HTERT-HM (cell line): ENCODE data around the gene USP10.

- RRBS, result no CpG with 5 or more reads among the region's 8 CpGs
These were observed 2.3 kb downstream of the KLHL36 start for GRCh38 chr16:84650607-84651021.

DNA sequence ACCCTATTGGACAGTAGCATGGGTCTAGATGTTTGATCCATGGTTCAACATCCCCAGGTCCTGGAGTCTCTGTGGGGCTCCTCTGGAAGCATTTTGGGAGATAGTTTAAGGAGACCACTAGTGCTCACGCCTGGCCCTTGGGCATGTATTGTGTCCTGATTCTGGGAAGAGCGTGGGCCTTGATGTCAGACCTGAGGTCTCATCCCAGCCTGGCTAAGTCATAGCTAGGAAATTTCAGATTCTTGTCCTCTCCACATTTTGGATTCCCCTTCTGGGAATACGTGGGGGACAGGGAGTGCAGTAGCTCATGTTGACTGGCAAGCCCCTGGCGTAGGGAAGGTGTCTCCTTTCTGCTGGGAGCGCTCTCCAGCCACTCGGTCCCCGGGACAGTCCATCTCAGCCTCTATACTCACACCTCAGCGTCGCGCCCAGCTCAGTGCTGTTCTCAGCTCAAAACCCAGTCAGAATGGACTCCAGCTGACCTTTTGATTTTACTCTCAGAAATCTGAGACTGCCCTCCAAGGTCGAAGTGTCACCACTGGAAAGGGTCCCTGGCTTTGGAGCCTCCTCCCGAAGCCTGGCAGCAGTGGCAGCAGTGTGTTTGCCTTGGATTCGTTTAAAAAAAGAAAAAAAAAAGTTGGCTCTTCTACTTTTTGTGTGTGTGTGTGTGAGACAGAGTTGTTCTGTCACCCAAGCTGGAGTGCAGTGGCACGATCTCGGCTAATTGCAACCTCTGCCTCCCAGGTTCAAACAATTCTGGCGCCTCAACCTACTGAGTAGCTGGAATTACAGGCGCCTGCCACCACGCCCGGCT lies 10.2 kb downstream of the KLHL36 start:
- RRBS, result no CpG with 5 or more reads among the region's 19 CpGs

DNA sequence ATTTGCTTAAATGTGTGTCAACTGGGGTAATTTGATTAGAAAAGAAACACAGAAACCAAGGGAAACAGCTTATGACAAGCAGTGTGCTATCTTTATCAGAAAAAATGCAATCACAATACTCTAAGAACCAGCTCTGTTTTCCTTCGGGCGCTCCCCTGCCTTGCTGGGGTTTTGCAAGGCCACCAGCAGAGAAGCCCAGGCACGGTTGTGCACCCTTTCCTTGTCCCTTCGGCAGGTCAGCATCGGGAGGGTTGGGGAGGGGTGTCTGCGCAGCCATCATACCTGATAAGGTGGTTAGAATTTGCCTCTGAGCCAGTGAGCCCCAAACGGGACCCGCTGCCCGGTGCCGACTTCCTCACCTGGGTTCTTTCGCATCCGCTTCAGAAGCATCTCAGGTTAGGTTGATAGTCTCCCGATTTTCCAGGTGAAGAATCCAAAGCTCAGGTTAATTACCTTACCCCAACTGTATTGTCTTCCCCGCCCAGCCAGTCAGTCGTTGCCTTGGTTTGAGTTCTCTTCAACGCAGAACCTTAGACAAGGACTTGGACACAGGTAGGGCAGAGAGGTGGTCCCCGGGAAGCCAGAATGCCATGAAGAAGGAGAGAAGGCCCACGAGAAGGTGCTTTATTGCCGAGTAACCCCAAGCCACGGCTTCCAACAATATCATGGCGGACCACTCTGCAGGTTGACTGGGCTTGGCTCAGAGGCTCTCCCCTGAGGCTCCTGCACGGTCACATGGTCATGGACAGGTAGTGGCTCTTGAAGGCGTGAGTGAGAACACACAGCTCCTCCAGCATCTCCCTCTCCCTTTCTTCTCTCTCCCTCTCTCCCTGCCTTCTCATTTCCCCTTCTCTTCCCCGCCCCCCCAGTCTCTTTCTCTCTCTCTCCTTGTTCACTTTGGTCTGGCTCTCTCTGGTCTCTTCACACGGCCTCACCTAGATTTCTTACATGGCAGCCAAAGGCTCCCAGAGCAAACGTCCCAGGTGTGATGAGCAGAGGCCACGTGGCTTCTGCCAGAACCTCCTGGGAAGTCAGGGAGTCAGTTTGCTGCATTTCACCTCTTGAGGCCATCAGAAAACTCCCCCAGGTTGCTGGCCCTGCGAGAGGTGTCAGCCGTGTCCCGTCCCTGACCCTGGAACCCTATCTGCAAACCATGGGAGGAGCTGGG lies 19.9 kb downstream of the KLHL36 start:
- RRBS, result no CpG with 5 or more reads among the region's 30 CpGs

DNA sequence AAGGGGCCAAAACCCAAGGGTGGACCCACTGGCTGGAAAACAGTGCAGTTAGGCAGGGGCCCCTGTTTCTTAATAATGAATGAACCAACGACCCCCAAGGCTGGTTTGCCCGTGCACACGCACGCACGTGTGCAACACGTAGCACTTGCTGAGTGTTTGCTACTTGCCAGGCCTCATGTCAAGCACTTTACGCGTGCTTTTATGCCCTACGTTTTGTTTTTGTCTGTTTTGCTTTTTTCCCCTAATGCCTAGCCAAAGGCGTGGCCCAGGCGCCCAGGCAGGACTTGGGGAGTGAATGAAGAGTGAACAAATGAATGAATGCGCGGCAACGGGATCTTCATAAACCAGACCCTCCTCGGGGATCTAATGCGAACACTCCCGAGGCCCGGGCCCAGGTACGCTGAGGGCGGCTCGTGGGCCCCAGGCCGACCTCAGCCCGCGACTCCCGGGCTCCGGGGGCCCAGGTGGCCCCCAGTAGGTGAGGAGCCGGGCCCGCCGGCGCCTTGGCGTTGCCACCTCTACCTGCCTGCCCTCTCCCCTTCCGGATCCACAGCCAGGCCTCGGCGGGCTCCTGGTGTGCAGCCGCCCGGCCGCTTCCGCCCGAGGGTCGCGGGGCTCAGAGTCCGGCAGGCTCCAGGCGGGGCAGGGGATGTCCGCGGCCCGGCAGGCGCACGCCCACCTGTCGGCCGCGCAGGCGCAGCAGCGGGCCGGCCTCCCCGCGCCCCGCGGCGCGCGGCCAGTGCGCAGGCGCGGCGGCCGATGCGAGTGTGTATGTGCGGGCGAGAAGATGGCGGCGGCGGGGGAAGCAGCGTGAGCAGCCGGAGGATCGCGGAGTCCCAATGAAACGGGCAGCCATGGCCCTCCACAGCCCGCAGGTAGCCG lies at the start of gene USP10:
USP10 (plus strand) TSS at position 764 of the 882 bp plus-strand sequence.
- RRBS, result 3% methylated on average over 52 of the region's 79 CpGs

GRCh38 chr16:84776115-84776318 lies 43.8 kb upstream of the CRISPLD2 start:
- RRBS, result no CpG with 5 or more reads among the region's 4 CpGs

DNA sequence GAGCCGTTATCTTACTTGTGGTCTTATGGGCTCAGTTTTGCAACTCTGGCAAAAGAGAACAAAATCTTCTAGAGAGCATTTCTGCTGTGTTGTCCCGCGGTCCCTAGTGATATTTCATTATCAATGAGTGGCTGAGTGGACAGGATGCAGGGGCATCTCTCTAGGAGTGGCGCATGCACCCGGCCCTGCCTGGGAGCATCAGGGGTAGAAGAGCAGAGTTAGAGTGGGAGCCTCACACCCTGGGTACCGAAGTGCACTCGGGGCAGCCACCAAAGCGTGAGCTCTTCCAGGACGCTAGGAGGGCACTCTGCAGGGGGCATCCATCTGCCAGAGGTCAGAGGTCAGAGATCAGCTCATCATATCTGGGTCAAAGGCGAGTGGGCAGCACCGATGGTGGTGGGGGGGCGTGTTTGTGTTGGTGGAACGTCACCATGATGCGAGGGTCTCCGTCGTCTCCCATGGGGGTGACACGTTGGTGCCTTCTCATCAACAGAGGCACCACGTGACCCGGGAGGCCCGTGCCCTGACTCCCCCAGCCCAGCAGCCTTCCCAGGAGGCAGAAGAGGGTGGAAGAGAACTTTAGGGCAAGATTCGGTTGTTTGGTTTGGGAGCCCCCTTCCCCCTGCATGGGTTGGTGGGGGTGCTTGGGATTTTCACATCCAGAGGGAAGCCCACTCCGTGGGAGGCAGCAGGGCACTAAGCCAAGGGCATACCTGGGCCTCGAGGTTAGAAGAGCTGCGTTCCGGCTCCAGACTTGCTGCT lies 13.7 kb downstream of the CRISPLD2 start:
- RRBS, result 100% methylated on average over 1 of the region's 25 CpGs

DNA sequence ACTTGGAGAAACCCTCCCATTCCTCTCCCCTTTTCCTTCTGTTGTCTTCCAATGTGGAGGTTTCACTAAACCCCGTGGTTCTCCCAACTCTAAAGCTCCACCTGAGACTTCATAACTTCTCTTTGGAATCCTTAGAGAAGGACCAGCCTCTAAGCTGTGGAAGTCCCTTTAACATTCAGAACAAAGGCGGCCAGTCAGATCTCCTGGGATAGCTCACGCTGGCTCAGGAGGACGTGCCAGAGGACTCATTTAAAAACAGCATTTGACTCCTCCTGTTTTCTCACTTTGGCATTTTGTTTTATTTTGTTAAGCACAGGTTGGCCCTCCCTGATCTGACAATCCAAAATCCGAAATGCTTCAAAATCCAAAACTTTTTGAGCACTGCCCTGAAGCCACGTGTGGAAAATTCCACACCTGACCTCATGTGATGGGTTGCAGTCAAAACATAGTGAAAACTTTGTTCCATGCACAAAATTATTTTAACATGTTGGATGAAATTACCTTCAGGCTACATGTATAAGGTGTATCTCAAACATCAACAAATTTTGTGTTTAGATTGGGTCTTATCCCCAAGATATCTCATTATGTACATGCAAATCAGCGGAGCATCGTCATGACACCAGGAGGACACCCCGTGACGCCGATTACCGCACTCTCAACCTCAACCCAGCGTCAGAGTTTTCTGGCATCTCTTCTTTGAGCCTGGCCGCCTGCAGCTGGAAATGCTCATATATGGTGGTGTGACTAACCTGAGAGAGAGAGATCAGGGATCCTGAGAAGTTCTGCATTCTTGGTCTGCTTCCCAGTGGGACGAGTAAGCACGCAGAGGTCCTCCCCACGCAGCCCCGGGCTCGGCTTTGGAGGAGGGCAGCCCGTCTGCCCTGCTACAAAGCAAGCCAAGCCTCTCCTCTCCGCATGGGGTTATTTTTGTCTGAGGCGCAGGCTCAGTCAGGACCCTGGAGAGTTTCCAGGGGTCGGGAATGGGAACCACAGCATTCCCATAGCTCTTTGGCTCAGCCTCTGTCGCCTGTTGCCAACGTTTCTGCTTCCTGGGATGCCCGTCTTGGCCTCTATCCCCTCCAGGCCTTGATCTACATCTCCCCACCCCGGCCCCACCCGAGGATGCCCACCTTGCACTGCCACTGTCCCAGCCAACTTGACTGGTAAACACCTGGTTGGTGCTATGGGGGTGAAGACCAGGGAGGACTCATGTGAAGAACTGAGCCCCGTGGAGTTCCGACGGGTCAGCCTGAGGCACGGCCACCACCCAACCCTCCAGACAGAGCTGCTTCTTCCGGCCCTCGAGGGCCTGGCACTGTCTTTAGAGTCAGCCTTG lies 16.3 kb downstream of the CRISPLD2 start:
- RRBS, result no CpG with 5 or more reads among the region's 34 CpGs

- RRBS, result 10% methylated on average over 4 of the region's 23 CpGs
These were observed 88.8 kb downstream of the ZDHHC7 start for GRCh38 chr16:84922235-84923335.

- RRBS, result no CpG with 5 or more reads among the region's 14 CpGs
These were observed 9.4 kb downstream of the KIAA0513 start for GRCh38 chr16:85036787-85037575.

- RRBS, result no CpG with 5 or more reads among the region's 8 CpGs
These were observed 30.3 kb downstream of the KIAA0513 start for GRCh38 chr16:85057782-85058360.

DNA sequence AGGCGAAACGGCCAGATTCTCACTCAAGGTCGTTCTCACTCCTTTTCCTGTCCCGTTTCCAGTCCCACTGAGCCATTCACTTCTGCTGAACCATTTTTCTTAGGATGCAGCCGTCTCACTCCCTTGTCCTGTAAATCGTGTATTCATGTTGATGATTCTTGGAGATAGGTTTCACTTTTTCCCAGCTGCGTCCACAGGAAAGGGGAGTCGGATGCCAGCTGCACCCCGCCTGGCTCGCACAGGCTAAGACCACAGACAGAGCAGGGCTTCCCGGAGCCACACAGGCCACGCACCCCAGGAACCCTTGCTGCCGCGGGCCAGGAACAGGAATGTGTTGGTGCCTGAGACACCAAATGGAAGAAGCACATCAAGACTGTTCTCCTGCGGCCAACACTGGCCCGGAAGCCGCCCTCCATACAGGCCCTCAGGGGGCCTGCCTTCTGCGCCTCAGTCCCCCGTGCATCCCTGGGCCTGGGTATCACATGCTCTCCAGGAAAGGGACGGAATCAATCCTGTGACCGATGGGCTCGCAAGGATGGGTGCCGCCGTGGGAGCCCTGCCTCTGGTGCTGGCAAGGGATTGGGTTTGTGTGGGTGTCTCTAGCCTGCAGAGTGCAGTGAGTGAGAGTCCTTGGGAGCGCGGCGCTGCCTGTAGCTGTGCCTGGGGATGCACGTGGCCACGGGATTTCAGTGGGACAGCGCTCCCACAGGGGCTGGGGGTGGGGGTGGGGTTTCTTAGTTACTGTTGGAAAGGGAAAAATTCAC lies 19.5 kb downstream of the CIBAR2 start:
- RRBS, result no CpG with 5 or more reads among the region's 30 CpGs

DNA sequence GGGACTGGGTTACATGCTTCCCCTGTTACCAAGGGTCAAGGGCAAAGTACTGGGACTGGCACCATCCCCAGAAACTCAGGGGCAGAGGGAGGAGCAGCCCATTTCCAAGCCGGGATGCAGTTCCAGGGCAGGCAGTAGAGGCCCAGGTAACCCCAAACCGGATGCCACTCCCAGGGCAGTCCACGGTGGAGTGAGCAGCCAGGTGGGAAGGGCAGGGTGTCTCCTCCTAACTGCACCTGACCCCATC lies 24.7 kb upstream of the CIBAR2 start:
- RRBS, result no CpG with 5 or more reads among the region's 3 CpGs

DNA sequence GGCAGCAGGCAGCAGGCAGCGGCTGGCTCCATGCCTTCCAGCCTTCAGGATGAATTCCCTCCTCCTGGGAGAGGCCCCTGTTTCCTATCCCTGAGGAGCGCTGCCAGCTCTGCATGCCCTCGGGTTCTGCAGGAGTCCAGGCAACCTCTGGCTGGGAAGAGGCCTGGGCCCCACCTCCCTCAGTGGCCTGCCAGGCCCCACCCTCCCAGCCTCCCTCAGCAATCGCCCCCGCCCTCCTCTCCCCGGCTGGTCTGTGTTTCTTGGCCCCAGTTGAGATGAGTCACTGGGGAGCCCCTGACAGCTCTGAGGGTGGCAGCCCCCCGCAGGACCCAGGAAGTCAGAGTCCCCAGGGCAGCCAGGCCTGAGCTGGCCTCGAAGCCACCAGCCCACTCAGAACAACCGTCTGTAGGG lies 39.4 kb upstream of the CIBAR2 start:
- RRBS, result no CpG with 5 or more reads among the region's 9 CpGs

GRCh38 chr16:85159329-85159966 lies 47.2 kb upstream of the CIBAR2 start:
- RRBS, result no CpG with 5 or more reads among the region's 11 CpGs

DNA sequence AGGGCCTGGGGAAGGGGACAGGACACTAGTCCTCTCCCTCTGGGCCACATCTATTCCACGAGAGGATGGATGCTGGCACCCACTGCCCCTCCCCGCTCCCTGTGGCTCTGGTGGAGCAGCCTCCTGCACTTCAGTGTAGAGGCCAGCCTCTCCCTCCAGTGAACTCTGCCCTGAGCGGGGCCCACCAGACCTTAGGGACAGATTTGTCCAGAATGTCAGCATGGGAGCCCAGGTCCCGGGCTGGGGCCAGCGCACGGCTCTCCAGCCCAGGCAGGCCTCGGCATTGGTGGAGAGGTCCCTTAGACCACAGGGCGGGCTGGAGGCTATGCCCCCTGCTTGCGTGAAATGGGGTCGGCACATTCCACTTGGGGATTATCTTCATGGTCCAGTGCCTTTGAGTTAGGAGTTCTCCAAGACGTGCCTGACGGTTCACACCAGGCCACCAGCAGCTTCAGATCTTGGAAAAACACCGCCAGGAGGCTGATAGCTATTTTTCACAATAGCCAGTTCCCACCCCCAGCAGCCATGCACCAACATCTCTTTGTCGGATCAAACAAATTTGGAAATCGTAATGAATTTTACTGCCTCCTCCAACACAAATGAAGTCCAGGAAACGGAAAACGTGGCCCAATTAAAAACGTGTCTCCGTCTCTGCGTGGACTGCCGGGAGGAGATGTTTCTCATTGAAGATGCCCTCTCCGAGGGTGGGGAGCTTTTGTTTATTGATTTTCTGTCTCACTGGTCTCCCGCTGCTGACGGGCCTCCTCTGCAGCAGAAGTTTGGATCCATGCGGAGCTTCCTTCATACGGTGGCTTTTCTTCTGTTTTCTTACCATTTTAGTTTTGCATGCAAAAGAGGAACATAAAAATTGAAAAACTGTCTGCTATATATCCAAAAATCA lies 110.0 kb upstream of the CIBAR2 start:
- RRBS, result no CpG with 5 or more reads among the region's 26 CpGs

DNA sequence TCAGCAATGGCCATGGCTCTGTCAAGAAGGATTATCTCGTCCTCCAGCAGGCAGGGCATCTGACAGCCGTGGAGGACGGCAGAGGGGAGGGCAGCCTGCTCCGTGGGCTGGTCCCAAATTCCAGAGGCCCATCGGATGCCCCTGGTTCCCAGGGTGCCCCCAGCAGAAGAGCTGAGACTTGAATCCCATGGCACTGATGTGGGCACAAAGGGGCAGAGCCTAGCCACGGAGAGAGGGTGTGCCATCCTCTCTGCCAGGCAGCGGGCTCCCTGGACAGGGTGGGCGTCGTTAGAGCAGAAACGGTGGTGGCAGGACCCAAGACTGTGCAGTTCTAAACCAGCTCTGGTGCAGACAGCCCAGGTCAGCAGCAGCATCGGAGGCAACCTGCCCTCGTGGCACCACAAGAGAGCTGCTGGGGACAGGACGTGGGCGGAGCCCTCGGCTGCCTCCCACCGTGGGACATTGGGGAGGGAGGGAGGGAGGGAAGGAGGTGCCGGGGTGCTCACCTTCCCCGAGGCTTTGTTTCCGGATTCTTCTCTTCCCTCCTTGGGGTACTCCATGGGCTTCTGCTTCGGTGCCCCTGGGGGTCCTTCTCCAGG lies 198.9 kb upstream of the CIBAR2 start:
- RRBS, result 71% methylated on average over 1 of the region's 20 CpGs

DNA sequence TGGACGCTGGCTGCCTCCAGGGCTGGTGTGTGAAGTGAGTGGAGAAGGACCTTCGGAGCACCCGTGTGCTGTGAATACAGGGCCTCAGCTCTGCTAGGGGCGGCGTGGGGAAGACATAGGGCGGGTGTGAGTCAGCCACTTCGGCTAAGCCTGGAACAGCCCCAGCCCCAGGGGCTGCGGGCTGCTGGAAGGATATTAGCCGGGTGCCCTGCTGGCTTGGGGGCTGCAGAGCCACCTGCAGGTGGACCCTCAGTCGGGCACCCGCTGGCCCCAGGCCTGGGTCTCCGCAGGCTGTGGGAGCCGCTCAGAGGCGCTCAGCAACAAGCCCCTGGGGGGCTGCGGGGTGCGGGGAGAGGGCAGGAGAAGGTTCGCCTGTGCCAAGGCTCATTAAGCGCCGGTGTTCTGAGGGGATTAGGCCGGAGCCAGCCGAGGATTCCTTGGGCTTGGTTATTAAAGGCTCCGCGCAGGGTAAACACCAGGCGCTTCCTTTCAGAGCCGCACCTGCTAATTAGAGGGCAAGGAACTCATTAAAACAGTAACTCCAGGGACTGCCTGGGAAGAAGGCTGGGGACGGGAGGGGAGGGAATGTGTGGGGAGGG lies 217.1 kb upstream of the CIBAR2 start:
- RRBS, result no CpG with 5 or more reads among the region's 26 CpGs

GRCh38 chr16:85335154-85335575 lies 222.9 kb upstream of the CIBAR2 start:
- RRBS, result 45% methylated on average over 9 of the region's 21 CpGs

DNA sequence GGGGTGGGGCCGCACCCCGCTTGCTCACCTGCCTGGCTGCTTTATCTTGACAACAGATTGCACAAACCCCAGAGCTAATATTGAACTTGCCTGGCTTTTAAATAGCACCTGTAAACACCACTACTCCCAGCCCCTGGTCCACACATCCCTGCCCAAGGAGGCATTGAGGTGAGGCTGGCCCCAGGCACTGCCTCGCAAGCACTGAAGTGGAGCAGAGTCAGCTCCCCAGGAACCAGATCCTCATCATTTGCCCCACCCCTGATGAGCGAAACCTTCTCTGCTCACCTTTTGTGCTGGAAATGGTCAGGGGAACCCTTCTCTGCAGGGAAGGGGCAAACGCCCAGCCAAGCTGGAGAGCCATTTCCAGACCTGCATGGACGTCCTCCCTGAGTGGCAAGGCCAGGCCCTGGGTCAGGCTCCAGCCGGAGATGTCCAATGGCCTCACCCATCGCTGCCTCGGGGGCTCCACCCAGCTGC lies 190.2 kb upstream of the GSE1 start:
- RRBS, result no CpG with 5 or more reads among the region's 9 CpGs

DNA sequence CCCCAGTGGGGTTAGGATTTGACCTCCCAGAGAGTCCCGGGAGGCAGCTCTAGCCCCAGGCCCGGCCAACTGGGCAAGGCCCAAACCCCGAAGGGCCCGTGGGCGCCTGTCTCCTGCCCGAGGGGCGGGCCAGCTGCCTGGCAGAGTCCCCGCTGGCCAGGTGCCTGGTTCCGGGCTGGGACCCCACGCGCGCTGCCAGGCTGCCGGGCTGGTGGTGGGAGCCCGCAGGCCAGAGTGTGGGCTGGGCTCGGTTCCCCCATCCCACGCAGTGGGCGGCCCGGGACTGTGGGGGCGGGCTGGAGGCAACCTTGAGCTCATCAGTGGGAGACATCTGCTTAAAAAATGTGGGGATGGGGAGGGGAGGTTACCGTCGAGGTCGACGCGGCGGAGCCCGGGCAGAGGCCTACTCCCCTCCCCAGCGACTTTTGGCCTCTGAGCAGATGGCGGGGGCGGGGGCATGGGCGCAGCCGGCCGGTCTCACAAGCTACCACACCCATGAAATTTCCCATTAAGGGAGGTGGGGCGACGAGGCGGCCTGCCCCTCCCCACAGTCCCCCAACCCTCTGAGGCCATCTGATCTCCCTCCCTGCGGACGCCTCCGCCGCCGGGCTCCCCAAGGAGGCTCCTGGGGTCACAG lies 176.4 kb upstream of the GSE1 start:
- RRBS, result 42% methylated on average over 23 of the region's 40 CpGs